ENCODE measurements around a stretch of chr1.

- PRO-cap, result no peak
- RAMPAGE, long total RNA, 2 experiments, result no peak in any of the 2 experiments
Observed at GRCh38 chr1:178666722-178667455, 58.2 kb upstream of the RALGPS2 start.

DNA sequence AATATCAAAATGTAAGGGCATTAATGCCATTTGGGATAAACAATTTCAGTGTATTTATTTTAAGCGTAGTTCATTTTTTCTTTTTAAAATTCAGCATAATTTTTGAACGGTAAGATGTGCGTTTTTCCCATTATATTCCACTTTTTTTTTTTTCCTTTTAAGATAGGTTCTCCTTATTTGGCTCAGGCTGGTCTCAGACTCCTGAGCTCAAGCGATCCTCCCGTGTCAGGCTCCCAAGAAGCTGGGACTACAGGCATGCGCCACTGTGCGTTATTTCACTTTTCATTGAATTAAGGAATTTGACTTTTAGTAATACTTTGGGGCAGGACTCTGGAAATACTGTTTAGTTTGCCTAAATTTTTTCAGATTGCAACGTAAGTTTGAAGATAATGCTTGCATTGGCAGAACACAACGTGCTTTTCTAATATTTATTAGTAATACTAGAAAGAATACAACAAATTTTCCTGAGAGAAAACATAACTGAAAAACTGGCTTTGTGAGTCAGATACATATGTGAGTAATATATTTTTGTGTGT is 2.1 kb downstream of the RALGPS2 start:
- PRO-cap, result no peak
- RAMPAGE, long total RNA, 2 experiments, result no peak in any of the 2 experiments

DNA sequence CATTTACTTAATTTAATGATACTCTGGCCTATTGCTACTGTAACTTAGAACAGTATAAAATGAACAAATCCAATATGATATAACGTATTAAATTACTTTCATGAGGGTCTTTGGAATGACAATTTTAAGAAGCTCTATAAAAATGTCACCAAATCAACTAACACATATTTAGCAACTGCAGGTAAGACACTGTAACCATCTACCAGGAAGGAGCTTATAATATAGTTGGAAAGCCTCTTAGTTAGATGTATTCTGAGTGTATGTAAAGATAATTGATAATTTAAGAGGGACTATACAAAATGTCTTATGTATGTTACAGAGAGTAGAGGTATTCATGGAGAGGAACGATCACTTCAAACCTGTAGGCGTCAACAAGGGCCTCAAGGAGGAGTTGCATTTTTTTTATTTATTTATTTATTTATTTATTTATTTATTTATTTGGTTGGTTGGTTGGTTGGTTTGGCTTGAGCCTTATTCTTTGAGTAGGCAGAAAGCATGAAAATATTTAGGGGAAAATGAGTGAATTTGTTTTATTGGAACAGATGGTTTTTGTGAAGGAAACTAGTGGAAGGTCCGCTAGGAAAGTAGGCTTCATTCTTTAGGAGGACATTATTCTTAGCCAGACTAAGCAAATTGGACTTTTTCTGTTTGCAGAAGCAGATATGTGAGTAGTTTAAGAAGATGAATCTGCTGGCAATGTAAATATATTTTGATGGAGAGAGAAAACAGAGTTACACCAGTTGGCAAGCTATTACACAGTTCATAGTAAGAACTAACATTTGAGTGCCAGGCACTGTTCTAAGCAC is 8.5 kb downstream of the ANGPTL1 start:
- PRO-cap, result no peak
- RAMPAGE, long total RNA, 2 experiments, result no peak in any of the 2 experiments

DNA sequence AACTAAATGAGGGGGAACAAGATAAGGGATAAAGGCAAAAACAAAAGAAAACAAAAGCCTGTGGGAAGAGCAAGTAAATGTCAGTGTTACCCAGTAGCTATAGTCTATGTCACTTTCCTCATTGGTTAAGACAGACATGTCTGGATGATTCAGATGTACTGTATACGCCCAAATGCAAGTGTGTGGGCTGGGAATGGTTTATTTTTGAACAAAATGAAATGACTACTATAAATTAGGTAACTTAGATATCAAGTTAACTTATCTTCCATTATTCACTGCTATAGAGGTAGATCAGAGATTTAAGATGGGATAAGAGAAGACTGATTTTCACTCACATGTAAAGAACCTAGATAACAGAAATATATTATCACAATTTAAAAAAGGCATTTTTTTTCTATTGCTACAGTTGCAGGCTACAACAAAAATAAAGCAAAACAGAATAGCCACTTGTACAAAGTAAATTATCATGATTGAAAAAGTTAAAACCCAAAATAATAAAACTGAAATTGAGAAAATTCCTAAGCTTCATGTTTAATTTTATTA is 60.1 kb downstream of the TOR3A start:
- PRO-cap, result no peak
- RAMPAGE, long total RNA, 2 experiments, result no peak in any of the 2 experiments

DNA sequence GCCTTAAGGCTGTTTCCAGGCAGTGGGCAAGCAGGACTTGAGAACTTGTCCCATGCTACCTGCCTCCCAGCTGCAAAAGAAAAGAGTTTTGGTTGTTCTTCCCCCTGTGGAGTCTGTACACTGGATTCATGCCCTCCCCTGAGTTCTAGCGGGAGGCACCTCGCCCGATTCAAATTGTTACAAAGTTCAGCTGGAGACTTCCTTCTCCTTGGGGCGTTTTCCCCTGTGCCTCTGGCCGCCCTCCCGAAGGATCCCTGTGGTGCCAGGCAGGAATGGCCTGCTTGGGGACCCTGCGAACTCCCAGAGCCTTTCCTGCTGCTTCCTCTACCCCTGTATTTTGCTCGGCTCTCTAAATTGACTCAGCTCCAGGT is 58.5 kb downstream of the NPHS2 start:
- PRO-cap, result no peak
- RAMPAGE, long total RNA, 2 experiments, result no peak in any of the 2 experiments

GRCh38 chr1:179917343-179918046 is 35.4 kb downstream of the TOR1AIP1 start:
- PRO-cap, result no peak
- RAMPAGE, long total RNA, 2 experiments, result no peak in any of the 2 experiments

GRCh38 chr1:179975067-179975479 is 20.5 kb downstream of the CEP350 start:
- PRO-cap, result no peak
- RAMPAGE, long total RNA, 2 experiments, result no peak in any of the 2 experiments

GRCh38 chr1:180074657-180075292 is 79.9 kb upstream of the QSOX1 start:
- PRO-cap, result no peak
- RAMPAGE, long total RNA, 2 experiments, result no peak in any of the 2 experiments

- PRO-cap, result no peak
- RAMPAGE, long total RNA, 2 experiments, result no peak in any of the 2 experiments
Observed at GRCh38 chr1:180156006-180156884, 1.6 kb downstream of the QSOX1 start.

GRCh38 chr1:180175664-180176558 is 21.2 kb downstream of the QSOX1 start:
- PRO-cap, result no peak
- RAMPAGE, long total RNA, 2 experiments, result no peak in any of the 2 experiments

- PRO-cap, result no peak
- RAMPAGE, long total RNA, 2 experiments, result no peak in any of the 2 experiments
Observed at GRCh38 chr1:180190992-180192018, 36.6 kb downstream of the QSOX1 start.

- PRO-cap, result no peak
- RAMPAGE, long total RNA, 2 experiments, result no peak in any of the 2 experiments
Observed at GRCh38 chr1:180200361-180200803, 29.7 kb upstream of the LHX4 start.

DNA sequence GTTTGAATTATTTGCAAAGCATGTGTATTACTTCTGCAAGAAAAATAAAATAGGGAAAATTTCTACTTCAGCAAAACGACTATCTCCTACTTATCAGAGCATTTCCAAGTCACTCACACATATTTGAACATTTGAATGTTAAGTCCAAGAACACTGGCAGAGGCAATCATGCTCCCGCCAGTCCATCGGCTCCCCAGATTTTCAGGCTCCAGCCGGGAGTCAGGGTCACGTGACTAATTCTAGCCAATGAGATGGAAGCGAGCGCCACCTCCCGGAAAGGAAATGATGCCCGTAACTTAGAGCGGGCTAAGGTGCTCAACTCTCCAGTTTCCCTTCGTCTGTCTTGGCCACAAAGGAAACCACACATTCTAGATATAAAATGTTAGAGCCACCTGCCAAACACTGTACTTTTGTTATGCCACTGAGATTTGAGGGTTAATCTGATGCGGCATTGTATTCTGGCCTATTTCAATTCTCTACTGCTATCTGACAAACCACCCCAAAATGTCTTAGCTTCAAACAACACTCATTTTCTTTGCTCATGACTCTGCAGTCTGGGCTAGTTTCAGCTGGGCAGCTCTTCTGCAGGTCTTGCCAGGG is 16.6 kb upstream of the LHX4 start:
- PRO-cap, result no peak
- RAMPAGE, long total RNA, 2 experiments, result no peak in any of the 2 experiments

GRCh38 chr1:180270287-180270535 is 40.1 kb downstream of the LHX4 start:
- PRO-cap, result no peak
- RAMPAGE, long total RNA, 2 experiments, result no peak in any of the 2 experiments

DNA sequence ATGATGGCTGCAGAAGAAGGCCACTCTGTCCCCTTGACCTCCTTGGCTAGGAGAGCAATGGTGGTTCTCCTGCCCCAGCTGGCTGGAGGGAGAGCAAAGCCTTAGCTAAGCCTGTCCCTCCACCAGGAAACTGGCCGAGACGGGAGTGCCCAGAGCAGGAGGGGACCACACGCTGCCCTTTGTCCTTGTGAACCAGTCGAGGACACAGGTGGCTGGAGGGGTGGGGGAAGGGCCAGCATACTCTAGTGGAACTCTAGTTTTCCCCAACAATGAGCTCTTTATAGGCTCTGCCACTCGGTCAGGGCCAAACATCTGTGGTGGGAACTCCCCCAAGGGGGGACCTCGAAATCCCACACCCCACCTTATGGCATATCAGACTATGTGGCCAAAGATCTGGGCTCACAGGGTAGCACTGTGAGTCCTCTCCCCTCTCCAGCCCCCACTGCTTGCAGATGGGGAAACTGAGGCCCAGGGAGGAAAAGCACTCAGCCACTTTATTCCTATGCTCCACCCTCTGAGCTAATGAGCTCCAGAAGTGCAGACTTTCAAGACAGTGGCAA is 12.9 kb downstream of the KIAA1614 start:
- PRO-cap, result no peak
- RAMPAGE, long total RNA, 2 experiments, result no peak in any of the 2 experiments

DNA sequence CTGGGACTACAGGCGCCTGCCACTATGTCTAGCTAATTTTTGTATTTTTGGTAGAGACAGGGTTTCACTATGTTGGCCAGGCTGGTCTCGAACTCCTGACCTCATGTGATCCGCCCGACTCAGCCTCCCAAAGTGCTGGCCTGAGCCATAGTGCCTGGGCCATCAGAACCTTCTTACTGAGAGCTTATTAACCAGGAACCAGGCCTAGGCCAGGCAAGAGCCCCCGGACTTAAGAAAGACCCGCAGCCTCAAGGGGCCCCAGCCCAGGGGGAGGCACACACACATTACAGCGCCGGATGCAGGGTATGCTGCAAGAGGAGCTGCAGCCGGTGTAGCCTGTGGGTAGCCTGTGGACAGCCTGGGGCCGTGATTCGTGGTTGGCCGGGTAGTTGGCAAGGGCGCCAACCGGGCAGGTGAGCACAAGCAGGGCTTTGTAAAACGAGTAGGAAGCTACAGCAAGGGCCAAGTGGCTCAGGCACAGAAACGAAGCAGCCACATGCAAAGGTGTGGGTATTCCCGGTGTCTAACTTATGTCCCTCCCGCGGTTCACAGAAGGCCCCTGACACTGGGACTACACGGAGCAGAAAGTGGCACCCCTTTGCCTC is 40.5 kb downstream of the KIAA1614 start:
- PRO-cap, result no peak
- RAMPAGE, long total RNA, 2 experiments, result no peak in any of the 2 experiments

DNA sequence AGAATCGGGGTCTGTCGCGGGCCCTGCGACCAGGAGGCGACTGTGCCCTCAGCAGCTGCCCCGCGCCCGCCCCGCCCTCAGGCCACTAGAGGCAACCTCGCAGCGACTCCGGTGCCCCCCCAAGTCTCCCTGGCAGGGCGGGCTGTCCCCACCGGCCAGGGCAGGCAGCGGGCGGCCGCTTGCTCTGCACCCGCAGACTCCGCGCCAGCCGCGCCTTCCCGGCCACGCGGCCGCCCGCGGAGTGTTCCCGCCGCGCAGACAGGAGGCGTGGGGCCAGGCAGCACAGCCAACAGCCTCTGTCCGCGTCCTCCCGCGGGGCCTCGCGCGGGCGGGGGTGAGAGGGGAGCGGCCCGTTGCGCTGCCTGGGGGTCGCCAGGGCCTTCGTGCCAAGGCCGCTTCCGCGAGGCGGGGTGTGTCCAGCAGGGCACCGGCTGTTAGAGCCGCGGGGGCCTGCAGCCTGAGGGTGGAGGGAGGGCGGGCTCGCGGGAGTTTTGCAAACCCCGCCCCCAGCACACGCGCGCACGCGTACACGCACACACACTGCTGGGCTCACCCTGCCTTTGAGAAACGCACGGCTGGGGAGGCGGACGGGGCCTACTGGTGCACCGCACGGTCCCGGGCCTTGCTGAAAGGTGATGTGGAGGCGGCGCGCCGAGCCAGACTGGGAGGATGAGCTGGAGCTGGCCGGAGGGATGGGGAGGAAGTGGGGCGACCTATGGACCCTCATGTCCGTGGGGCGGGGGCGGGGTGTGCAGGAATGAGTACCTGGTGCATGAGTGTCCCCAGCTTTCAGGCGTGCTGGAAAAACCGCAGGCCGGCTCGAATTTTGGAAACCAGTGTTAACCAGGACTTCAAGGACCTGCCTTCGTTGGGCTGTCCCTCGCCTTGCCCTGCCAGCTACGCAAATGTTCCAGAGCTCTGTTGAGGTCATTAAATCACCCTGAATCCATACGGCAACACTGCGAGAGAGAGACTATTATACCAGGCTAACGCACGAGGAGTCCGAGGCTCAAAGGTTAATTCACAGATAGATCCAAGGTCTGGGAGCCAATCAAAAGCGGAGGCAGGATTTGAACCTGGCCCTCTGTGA is 41.6 kb downstream of the KIAA1614 start:
- PRO-cap, result unidirectional peak, plus-strand start at position 563 of the sequence
- RAMPAGE, long total RNA, 2 experiments, result no peak in any of the 2 experiments

GRCh38 chr1:181033032-181033561 is 686 bp upstream of the MR1 start:
- PRO-cap, result bidirectional peak, plus-strand start at chr1:181033397, minus-strand start at chr1:181033266
- RAMPAGE, long total RNA, 2 experiments, result no peak in any of the 2 experiments

GRCh38 chr1:181094671-181095793 is 6.5 kb downstream of the IER5 start:
- PRO-cap, result no peak
- RAMPAGE, long total RNA, 2 experiments, result no peak in any of the 2 experiments

DNA sequence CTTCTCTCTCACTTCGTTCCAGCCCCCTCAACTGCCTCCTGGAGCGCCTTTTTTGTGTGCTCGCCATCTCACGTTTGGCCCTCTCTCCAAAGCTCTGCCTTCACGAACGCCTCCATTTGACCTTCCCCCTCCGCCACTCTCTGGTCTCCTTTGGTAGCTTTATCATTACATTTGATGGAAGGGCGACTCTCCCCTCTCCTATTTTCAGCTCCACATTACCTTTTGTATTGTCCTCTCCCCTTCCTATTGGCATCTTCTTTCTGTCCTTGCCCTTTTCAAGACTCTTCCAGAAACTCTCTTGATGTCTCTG is 17.3 kb downstream of the IER5 start:
- PRO-cap, result no peak
- RAMPAGE, long total RNA, 2 experiments, result no peak in any of the 2 experiments